Kidney (tissue), 2 donors: ENCODE measurements around a stretch of chr20.

DNA sequence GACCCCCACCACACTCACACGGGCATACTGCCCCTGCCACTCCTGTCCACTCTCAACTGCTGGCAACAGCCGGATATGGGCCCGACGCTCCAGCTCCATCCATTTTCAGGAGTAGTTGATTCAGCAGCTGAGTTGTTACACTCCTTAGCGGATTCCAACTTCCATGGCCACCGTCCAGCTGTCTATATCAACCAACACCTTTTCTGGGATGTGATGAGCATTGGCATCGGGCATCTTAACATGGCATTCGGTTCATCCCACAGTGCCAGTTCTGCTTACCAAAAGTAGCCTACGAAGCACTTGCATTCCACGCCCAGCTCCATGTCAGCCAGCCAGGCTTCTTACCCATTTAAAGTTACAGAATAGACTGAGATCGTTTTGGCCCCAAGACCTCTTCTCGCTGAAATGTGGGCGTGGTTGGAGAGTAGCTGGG is 743.2 kb upstream of the DEFB115 start:
- PRO-cap: no peak
- RRBS: no CpG with 5 or more reads among the region's 13 CpGs

DNA sequence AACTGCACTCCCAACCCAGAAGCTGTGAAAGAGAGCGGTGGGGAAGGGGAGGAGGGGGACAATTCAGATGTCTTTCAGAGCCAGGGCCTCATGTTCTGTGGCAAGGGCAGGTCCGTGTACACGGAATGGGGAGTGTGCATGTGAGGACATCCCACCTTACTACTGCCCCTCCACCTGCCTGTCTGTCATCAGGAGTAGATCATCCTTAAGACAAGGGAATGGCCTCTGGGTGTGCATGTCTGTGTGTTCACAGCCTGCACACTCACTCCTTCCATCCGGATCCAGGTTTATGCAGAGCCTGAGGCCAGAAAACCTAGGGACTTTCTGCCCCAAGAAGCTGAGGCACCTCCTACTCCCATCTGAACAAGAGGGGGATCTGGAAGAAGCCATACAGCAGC is 853 bp downstream of the REM1 start:
- PRO-cap: no peak
- RRBS: no CpG with 5 or more reads among the region's 4 CpGs

- PRO-cap: no peak
- RRBS: no CpG with 5 or more reads among the region's 3 CpGs
Observed at GRCh38 chr20:31488118-31488553, 13.0 kb downstream of the REM1 start.

DNA sequence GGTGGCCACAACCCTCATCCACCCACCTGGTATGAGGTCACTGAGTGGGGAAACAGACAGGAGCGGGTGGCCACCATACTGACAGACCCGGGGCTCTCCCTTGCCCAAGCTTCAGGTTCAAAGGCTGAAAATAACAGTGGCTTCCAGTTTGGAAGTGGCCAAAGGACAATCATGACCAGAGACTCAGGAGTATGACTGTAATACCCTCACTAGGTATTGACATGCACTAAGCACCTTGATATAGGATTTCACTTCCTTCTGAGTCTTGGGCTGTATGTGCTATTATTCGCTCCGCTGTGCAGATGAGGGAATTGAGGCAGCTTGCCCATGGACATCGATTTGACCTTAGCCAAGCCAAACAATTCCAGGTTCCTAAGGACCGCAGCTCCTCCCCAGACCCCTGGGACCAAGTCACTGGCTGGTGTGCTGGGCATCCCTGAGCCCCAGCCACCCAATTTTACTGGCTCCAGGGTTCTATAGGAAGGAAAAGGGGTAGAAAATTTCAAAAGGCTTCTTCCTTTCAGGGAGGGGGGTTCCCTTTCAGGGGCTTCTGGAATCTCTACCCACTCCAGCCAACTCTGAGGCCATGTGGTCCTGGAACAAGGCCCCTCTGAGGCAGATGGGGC is 23.1 kb downstream of the MCTS2 start:
- PRO-cap: no peak
- RRBS: 100% methylated on average over 2 of the region's 6 CpGs

- PRO-cap: no peak
- RRBS: no CpG with 5 or more reads among the region's 14 CpGs
Observed at GRCh38 chr20:31593244-31594168, 11.6 kb upstream of the ID1 start.

GRCh38 chr20:31594690-31595559 is 10.2 kb upstream of the ID1 start:
- PRO-cap: no peak
- RRBS: no CpG with 5 or more reads among the region's 12 CpGs

DNA sequence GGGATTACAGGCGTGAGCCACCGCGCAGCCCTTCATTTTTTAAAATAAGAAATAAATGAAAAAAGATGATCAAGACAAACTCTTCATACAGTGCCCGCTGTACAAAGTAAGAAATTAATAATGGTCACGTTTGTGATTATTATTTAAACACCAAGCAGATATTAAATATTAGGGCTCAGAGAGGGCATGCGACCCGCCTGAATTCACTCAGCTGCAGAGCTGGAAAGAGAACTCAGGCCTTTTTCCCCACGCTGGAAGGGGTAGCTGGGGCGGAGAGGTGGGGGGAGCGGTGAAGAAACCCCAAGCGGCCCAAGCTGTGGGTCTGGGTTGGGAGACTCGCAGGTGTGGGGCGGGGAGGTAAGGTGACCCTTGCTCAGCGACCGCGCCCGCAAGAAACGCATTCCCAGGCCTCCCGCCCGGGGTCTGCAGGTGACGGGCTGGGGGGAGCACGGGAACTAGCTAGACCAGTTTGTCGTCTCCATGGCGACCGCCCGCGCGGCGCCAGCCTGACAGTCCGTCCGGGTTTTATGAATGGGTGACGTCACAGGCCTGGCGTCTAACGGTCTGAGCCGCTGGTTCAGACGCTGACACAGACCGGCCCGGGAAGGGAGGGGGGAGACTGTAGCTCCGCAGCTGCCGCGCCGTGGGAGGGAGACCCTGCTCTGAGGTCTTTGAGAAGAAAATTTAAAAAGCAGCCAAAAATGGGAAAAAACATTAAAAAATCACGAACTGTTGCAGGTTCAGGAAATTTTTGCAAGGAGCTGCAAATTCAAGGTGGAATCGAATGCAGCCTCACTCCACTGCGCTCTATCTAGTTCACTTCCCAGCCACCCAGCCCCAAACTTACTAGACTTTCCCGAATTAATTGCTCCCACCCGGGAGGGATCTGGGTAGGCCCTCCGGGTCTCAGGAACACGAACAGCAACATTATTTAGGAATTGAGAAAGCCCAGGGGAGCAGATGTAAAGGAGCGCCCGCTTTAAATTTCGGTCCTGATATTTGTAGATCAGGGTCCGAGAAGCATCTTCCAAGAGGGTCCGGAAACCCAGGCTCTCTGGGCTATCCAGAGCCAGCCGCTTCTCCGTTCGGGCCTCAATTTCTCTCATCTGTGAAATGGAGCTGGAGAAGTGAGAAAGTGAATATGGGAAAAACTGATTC is 883 bp upstream of the ID1 start:
- PRO-cap: bidirectional peak, plus-strand start at position 592 of the sequence, minus-strand start at position 425 of the sequence
- RRBS: under 1% methylated on average over 17 of the region's 57 CpGs

DNA sequence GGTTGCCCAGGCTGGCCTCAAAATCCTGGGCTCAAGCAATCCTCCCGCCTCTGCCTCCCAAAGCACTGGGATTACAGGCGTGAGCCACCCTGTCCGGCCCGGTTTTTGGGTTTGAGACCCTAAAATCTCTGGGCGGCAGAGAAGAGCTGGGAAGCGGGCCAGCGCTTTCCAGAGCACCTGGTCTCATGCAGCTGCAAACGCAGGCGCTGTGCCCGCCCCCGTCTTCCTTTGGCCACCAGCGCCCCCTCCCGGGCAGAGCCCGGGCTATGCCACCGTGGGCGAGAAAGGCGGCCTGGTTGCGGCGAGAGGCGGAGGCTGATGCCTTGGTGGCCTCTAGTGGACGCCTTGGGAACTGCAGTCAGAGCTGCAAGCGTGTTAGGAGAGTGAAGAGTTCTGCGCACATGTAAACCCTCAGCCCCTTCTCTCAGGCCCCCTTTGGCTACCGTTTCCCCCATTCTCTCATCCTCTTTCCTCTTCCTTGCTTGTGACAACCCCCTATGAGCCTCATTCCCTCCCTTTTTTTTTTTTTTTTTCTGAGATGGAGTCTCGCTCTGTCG is 7.7 kb downstream of the ID1 start:
- PRO-cap: no peak
- RRBS: no CpG with 5 or more reads among the region's 26 CpGs

GRCh38 chr20:31667878-31668361 is 30.2 kb downstream of the COX4I2 start:
- PRO-cap: no peak
- RRBS: no CpG with 5 or more reads among the region's 5 CpGs

DNA sequence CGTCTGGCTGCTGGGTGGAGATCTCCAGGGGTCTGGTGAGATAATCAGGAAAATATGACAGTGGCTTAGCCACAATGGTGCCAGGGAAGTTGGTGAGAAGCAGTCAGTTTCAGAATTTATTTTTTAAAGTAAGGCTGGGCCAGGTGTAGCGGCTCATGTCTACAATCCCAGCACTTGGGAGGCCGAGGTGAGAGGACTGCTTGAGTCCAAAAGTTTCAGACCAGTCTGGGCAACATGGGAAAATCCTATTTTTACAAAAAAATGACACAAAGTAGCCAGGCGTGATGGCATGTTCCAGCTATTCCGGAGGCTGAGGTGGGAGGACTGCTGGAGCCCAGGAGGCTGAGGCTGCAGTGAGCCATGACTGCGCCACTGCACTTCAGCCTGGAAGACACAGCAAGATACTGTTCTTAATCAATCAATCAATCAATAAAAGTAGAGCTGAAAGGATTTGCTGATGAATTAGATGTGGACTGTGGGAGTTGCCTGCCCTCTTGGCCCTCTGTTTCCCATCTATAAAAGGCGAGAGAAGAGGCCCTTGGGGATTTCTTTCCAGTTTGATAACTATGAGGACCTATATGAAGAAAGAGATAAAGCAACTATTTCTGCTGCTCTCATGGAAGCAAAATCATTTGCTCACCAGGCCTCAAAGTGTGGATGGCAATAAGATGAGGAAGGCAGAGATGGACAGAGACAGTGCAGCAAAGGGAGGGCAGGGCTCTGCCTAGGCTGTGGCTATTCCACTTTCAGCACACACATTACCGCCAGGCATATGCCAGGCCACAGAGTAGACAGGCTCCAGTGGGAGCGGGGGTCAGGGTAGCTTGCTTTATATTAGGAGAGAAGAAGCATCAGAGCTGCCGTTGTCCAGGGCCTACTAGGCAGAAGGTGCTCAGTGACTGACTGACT is 41.2 kb downstream of the BCL2L1 start:
- PRO-cap: no peak
- RRBS: no CpG with 5 or more reads among the region's 10 CpGs

DNA sequence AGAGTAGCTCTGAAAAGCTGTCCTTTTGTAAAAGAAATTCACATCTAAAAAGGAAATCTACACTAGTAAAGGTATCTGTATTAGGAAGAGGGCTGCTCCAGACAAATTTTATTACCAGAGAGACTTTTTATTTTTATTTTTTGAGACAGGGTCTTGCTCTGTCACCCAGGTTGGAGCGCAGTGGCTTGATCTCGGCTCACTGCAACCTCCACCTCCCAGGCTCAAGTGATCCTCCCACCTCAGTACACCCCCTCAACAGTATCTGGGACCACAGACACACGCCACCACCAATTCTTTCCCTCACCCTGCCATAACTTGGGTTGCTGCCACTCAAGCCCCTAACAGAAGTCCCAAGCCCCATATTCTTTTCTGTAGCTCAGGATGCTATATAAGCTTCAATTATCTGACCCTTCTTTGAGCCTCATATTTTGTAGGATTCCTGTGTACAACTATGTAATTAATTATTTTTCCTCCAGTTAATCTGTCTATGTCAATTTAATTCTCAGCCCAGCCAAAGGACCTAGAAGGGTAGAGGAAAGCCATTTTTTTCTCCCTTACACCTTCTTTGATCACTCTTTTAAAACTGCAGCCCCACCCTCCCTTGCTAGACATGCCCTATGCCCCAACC is 6.8 kb downstream of the BCL2L1 start:
- PRO-cap: no peak
- RRBS: no CpG with 5 or more reads among the region's 3 CpGs

- PRO-cap: no peak
- RRBS: no CpG with 5 or more reads among the region's 6 CpGs
Observed at GRCh38 chr20:31815340-31815905, 3.7 kb upstream of the MYLK2 start.

DNA sequence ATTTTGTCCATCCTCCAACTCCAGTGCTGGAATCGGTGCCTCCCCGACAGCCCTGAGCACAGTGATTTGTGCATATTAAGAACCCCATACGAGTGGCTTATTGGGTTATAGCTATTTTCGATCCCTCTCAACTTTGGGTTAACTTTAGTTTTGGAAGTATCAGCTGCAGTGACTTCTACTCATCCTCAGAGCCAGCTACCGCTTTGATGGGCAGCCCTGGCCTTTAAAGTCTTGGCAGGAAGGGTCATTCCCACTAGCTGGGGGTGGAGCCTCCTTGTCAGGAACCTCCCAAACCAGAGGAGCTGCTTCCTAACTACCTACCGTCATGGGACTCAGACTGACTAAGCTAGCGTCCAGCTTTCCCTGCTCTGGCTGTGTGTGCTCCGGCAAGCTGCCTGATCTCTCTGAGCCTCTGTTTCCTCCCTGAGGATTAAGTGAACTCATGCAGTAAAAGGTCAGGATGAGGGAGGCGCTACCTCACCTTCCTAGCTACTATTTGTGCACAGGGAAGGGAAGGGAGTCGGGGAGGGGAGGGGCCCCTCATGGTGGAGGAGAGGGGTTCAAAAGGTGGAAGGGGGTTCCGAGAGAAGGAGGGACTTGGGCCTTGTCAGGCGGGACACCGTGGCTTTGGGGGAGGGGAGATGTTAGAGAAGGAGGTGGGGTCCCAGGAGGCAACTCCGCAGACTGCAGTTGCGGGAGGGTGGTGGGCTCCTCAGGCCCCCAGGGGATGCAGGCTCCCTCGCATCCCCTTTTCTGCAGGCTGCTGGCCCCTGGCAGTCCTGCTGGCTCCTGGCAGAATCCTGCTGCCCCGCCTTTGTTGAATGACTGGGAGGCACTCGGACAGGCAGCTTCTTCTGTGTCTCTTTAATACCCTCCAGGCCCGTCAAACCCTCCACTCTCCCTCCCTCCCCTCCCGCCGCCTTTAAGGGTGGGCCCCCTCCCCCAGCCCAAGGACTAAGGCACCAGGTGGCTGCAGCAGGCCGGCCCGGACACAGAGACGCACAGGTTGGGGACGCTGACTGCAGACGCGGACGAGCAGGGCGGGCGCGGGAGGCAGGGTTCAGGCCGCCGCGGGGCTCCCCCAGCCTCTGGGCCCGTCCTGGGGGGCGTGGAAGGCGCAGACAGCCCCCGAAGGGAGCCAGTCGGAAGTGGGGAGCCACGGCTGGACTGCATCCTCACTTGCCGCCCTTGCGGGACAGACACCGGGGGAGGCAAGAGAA is 9.7 kb downstream of the DUSP15 start:
- PRO-cap: no peak
- RRBS: 4% methylated on average over 1 of the region's 43 CpGs

GRCh38 chr20:32063796-32064083 is 11.7 kb downstream of the HCK start:
- PRO-cap: no peak
- RRBS: no CpG with 5 or more reads among the region's 4 CpGs

- PRO-cap: no peak
- RRBS: no CpG with 5 or more reads among the region's 6 CpGs
Observed at GRCh38 chr20:32206296-32206932, 1.1 kb downstream of the PLAGL2 start.

- PRO-cap: no peak
- RRBS: no CpG with 5 or more reads among the region's 7 CpGs
Observed at GRCh38 chr20:32315961-32316658, 38.7 kb downstream of the KIF3B start.

DNA sequence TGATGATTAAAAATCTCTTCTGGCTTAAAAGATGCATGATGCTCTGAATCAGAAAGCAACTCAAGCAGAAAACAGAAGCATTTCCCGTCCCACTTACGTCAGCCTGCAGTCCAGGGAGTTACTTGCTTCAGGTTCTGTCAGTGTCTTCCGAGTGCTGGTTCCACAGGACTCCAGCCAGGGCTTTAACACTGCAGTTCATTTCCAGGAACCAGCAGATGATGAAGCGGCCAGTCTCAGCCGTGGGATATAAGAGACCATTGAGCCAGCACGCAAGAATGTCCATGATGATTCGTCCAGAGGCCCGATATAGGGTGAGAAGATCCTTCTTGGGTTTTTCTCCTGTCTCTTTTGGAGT is 30.8 kb upstream of the ASXL1 start:
- PRO-cap: no peak
- RRBS: no CpG with 5 or more reads among the region's 8 CpGs

GRCh38 chr20:32448771-32449594 is 90.9 kb downstream of the ASXL1 start:
- PRO-cap: no peak
- RRBS: no CpG with 5 or more reads among the region's 10 CpGs

- PRO-cap: bidirectional peak, plus-strand start at chr20:32483360, minus-strand start at chr20:32483335; bidirectional peak, plus-strand start at chr20:32483878, minus-strand start at chr20:32483512
- RRBS: 2% methylated on average over 22 of the region's 90 CpGs
Observed at GRCh38 chr20:32483150-32484061, 101.7 kb downstream of the NOL4L start.

DNA sequence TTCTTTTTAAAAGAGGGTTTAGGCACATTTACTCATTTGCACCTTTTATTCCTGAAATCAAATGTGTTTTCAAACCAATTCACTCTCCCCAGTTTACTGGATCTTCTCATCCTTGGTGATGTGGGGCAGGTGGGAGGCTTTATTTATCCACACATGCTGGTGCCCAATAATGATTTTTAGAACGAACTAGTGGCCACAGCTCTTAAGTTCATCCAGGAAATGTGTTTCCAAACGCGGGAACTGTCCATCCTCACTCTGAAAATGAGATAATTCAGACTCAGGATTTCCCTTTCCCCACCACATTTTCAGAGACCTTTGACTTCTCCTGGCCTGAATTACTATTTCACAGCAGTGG is 99.6 kb downstream of the NOL4L start:
- PRO-cap: no peak
- RRBS: no CpG with 5 or more reads among the region's 3 CpGs